ENCODE results near the genes NLGN4X, PUDP, VCX and TBL1X.

- RAMPAGE, total RNA, result no peak
Measured at GRCh38 chrX:2697344-2698347, 6.6 kb downstream of the CD99 start.

- RAMPAGE, total RNA, result no peak
Measured at GRCh38 chrX:2708573-2709451, 17.7 kb downstream of the CD99 start.

DNA sequence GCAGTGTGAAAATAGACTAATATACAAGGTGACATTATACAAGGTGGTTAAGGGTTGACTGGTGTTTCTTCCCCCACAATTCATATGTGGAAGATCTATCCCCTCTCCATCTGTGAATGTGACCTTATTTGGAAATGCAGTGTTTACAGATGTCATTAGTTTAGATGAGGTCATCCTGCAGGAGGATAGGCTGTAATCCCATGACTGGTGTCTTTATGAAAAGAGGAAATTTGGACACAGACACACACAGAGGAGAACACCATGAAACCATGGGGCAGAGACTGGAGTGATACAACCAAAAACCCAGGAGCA lies 27.4 kb downstream of the ARSD start:
- RAMPAGE, total RNA, result no peak

DNA sequence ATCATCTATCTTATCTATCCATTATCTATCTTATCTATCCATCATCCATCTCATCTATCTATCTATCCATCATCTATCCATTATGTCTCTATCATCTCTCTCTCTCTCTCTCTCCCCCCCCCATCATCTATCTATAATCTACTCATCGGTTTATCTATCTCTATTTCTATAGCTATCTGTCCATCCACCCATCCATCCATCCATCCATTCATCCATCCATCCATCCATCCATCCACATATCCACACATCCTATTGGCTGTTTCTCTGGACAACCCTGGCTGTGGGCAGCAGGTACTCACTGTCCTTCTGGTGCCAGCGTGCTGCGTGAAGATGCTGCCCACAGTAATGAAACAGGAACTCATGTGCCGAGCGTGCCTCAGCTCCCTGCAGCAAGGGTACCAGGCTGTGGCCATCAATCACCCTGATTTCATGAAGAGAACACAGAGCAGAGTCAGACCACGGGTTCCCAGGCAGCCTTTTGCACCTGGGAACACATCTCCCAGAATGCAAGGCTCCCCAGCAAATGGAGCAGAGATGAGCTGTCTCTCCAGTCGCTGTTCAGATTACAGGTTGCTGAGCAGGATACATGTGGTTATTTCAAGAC lies 20.6 kb downstream of the ARSD start:
- RAMPAGE, total RNA, result no peak

- RAMPAGE, total RNA, result no peak
Measured at GRCh38 chrX:3518802-3519282, 172.4 kb upstream of the MXRA5 start.

DNA sequence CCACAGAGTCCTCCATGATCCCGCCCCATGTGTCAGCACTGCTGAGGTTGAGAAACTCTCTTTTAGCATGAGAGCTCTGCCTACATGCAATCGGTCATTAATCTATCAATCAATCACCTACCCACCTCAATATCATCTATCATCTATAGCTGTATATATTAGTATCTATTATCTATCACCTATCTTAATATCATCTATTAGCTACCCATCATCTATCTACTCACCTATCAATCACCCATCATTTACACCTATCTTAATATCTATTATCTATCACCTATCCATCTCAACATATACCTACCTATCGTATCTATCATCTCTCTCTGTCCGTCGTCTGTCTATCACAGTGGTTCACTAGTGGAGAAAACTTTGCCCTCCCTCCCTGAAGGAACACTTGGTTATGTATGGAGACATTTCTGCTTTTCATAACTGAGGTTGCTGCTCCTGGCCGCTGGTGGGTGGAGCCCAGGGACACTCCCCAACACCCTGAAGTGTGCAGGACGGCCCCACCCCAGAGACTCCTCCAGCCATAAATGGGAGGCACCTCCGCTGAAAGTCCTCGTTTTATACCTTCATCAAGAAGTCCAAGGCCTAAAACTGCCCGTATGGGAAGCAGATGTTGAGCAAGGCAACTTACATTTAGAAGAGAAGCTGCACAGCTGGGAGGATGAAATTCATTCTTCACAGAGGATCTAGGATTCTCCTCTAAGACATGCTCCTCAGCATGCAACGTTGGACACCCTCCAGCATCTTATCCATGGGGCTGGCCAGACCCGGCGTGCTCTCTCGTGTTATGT lies 43.7 kb downstream of the PRKX start:
- RAMPAGE, total RNA, result no peak

- RAMPAGE, total RNA, result no peak
Measured at GRCh38 chrX:3714219-3714633, 777 bp upstream of the PRKX start.

- RAMPAGE, total RNA, result no peak
Measured at GRCh38 chrX:6228591-6229381, at the start of gene NLGN4X. TSS of gene NLGN4X (minus strand) at chrX:6228867.

DNA sequence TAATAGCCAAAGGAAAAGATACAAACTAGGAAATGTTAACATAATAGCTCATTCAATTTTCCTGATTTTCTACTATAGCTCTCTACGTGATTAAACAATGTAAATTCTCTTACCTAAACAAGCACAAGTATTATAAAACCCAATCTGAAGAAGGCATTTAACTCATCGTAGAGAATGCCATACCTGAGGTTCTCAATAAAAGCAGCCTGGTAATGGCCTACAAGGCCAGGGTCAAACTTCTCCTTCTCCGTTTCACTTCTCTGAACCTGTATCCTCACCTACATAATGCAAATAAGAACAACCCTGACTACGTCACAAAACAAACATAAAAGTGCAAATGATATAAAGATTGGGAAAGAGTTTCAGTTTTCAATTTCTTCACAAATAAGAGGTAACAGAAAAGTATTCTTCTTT lies 55.6 kb upstream of the STS start:
- RAMPAGE, total RNA, result no peak

- RAMPAGE, total RNA, result start-site peak on the minus strand at chrX:7148132-7148173, 16 and 44 reads in 2 replicates
Measured at GRCh38 chrX:7147536-7148509, at the start of gene PUDP. TSS of gene PUDP (minus strand) at chrX:7148153.

- RAMPAGE, total RNA, result no peak
Measured at GRCh38 chrX:7842864-7843410, at the start of gene VCX. TSS of gene VCX (plus strand) at chrX:7843171.

- RAMPAGE, total RNA, result no peak
Measured at GRCh38 chrX:9033647-9033937, 335 bp downstream of the FAM9B start.

DNA sequence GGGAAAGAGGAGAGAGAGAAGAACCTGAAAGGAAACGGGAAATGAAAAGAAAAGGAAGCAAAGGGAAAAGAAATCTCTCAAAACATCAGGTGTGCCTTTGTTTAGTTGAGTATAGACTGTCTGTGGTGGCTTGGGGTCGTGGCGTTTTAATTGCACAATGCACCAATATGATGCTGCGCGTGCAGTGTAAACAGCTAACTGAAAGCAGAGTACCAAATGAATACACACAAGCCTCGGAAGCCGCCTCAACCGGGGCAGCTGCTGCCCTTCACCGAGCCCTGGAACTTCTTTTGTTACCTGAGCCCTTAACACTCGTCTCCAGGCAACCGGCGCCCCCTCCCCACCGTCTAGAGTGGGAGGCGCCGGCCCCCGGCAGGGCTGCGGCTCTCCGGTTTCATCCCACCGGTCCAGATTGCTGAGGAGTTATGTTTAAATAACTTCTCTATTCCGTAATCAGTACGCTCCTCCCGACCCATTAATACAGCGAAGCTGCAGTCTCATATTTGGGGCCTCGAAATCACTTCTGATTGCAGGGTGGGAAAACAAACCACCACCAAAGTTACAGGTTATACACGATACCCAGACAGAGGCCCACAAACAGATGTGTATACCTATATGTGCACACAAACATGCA lies 173.2 kb upstream of the TBL1X start:
- RAMPAGE, total RNA, result no peak

GRCh38 chrX:9342352-9342929 lies 122.4 kb upstream of the TBL1X start:
- RAMPAGE, total RNA, result no peak

GRCh38 chrX:9456363-9457023 lies 8.4 kb upstream of the TBL1X start:
- RAMPAGE, total RNA, result no peak

DNA sequence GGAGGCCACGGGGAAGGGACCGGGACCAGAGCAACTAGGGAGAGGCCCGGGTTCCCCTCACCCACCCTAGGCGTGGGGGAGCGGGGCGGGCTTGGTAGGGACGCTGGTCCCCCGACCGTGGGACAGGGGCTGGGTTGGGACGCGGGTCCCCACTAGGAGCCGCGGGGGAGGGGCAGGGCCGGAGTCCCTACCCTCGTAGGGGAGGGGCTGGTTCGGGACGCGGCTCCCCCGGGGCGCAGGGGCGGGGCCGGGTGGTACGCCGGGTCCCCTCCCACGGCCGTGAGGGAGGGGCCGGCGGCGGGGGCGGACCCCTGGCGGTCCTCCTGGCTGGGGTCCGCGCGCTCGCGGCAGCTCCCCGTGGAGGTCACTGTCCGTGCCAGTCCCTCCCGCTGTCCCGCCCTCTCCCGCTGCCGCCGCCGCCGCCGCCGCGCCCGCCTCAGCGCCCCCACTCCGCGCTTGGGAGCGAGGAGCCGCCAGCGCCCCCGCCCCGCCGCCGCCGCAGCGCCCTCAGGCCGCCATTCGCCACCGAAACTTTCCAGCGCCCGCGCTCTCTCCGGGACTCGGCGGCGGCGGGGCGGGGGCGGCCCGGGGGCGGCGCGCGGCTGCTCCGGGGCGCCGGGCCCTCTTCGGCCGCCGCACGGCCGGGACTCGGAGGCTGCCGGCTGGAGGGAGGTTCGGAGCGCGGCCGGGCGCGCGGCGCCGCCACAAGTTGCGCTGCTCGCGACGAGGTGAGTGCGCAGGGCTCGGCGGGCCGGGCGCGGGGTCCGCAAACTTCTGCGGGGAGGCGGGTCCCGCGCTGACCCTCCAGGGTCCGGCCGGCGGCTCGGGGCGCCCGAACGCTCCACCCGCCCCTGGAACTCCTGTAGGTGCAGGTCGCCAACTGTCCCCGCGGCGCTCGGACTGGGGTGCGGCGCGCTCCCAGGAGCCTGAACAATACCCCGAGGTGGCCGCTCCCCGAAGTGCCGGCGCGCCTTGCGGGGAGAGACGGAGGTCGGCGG lies at the start of gene TBL1X:
Gene TBL1X (plus strand): TSS at position 339 of the 998 bp plus-strand sequence.
- RAMPAGE, total RNA, result no peak

- RAMPAGE, total RNA, result no peak
Measured at GRCh38 chrX:9897739-9898486, 69.2 kb upstream of the CLDN34 start.

- RAMPAGE, total RNA, result no peak
Measured at GRCh38 chrX:9909250-9909540, 58.0 kb upstream of the CLDN34 start.

- RAMPAGE, total RNA, result no peak
Measured at GRCh38 chrX:10041235-10041675, 74.1 kb downstream of the CLDN34 start.

- RAMPAGE, total RNA, result no peak
Measured at GRCh38 chrX:10090428-10091040, 66.2 kb upstream of the CLCN4 start.